Skeletal muscle cell (primary cell): Measurements from ENCODE around the genes ZNF682, ZNF486, ZNF626 and ZNF723.

GRCh38 chr19:19643846-19644380, 456 bp upstream of the GMIP start:
- RRBS: no CpG with 5 or more reads among the region's 13 CpGs

GRCh38 chr19:19644987-19646042, 1.9 kb upstream of the GMIP start:
- RRBS: no CpG with 5 or more reads among the region's 25 CpGs

DNA sequence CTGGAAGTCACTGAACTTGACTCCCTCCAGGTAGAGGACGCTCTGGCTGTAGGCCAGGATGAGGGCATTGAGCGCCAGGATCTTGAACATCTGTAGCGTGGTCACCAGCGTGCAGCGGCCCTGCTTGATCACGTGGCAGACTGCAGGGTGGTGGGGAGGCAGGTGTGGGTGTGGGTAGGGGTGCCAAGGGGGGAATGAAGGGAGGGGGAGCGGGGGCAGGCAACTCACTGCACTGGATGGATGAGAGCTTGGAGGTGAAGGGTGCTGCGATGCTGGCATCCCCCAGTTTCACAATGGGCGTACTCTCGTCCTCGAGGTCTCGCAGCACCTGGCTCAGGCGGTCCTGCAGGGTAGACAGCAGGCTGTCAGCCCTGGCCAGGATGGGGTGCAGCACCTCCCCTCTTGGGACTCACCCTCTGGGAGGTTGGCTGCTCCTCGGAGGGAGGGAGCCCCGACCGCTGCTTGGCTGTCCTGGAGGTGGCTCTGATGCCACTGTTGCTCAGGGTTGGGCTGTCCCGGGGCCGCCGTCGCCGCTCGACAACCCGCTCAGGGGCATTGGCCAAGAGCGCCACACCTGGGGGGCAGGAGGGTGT, 3.8 kb upstream of the GMIP start:
- RRBS: 94% methylated on average over 8 of the region's 24 CpGs

DNA sequence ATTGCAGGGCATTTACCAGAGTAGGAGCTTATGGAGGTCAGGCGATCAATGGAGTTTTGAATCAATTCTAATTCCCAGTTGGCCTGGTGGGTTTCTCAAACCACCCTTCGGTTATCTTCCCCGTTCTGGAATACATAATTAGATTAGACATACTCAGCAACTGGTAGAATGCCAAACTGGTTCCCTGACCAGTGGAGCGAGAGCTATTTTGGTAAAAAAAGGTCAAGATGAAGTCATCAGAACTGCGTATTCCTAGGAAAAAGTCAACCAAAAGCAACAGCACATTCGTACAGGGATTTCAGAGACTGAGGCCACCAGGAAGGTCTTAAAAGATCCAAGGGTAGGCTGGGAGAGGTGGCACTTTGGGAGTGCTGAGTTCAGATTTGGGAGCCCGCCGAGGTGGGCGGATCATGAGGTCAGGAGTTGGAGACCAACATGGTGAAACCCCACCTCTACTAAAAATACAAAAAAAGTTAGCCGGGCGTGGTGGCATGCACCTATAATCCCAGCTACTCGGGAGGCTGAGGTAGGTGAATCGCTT, 29.7 kb upstream of the ZNF14 start:
- RRBS: no CpG with 5 or more reads among the region's 13 CpGs

DNA sequence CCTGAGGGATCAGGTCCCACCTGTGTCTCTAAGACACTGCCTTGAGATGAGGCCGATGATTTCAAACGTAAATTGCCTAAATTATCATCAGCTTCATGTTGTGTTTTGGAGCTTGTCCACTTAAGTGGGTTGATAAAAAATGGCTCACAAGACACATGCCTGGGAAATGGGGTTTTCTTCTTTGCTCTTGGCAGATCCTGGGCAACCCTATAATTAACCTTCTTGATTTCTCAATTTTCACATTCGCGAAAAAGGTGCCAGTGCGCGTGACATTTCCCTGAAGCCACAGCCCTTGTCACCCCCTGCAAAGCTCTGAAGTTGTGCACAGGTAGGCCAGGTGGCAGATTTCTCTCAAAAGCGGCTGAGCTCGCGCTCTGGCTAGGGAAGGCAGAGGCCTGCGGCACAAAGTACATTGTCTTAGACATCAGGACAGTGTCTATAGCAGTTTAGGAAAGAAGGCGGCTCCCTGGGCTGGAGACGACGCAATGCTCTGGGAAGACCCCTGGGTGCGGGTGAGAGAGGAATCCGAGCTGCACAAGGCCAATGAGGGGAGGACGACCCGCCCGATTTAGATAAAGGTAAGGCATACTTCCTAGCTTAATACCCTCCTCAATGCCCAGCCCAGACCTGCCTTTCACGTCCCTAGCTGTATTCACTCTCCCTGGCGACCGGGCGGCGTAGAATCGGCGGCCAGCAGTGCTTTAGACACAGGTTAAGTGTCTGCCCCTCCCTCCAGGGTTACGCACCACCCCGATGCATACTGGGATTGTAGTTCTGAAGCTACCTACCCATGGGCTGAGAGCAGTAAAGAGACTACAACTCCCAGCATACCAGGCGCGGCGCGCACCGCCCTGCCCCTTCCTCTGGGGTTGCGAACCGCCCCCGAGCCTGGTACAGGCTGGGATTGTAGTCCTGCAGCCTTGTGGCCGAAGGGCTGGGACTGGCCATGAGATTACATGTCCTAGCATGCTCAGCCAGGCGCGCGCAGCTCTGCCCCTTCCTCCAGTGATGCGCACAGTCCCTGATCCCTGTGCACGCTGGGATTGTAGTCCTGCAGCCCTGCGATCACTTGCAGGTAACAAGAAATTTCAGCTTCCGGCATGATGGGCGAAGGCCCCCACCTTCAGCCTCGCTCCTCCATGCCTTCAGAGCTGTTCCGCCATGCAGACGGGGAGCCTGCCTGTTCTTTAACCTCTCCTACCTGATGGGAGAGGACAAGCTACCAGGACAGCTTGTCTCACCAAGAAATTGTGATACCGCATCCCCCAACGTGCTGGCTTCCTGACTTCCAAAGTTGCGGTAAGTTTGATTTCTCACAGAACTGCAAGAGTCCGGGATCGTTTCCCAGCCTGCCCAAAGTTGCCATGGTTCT, 43.3 kb upstream of the ZNF14 start:
- RRBS: no CpG with 5 or more reads among the region's 52 CpGs

DNA sequence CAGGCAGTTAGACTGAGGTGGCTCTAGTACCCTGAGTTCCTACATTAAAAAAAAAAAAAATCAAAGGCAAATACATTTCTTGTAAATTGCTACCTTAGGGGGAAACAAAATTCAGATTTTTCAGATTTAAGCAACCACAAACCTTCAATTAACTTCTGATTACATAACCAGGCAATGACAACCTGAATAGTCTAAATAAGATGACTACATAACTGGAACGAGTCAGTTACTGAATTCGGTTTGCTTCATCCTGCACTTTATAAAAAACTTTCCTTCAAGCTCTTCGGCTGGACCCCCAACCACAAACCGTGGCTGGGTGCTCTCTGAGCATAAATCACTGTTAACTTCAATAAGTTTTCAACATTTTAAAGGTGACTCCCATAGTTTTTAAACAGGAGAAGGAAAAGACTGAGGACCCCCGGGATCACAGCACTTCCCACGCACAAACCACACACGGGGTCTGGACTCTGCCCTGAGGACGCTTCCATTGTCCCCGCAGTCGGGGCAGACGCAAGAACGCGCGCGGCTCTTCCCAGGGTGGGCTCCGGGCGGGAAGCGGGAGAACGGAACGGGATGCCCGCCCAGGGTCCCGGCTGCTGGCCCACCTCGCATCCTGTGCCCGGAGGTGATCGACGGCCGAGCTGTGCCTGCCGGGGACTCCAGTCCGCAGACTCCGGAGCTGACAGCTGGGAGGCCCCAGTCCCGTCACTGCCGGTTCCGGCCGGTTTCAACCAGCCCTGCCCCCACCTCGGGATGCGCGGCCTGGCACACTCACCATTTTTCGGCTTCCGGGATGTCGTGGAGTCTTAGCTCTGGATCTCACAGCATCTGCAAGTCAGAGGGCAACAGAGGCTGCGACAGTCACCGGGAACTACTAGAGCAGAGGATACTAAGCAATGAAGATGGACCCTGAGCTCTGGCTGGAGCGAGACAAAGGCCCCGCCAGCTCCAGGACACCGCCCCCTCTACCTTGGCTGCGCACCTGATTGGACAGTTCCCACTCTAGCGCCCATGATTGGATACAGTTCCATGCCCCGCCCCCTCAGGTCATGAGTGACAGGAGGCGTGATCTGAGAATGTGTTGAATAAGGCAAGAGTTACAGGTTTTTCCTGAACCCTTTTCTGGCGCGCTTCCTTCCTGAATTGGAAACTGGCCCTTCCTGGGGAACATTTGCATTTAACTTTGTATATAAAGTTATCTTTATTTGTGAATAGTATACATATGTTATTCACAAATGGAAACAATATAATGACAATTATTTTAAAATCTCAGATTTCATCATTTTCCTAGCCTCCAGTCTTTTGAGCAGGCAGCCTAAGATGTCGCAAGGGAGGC, at the start of gene ZNF682:
TSS of gene ZNF682 (minus strand) at position 938 of the 1,336 bp plus-strand sequence.
- RRBS: 2% methylated on average over 11 of the region's 52 CpGs

DNA sequence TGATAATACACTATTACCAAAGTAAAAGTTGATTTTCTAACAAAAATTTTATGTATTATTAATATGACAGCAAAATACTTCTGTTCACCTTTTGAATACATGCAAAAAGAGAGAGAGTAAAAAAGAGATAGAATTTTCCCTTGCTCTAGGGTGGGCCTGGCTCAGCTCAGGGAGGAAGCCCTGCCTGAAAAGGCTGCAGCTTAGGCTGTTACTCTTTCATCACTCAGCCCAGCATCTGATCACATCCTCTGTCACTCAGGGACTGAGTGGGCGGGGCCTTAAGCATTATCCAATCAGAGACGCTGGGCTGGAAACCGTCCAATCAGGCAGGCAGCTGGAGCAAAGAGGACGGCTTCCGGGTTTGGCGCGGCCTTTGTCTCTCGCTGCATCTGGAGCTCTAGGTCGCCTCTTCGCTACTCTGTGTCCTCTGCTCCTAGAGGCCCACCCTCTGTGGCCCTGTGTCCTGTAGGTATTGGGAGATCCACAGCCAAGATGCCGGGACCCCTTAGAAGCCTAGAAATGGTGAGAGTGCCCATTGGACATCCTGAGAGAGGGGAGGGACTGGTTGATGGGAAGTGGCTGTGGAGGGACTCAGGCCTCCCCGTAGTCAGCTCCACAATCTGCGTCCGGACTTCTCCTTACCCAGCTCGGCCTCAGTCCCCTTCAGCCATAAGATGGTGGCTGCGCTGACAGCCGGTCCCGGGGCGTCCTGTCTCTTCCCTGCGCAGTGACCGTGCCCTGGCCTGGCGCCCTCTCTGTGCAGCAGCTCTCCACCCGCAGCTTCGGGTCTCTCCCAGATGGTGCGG, at the start of gene ZNF486:
TSS of gene ZNF486 (plus strand) at position 376 of the 806 bp plus-strand sequence.
- RRBS: no CpG with 5 or more reads among the region's 25 CpGs

- RRBS: no CpG with 5 or more reads among the region's 8 CpGs
These were observed 190.9 kb downstream of the ZNF486 start for GRCh38 chr19:20357876-20358442.

DNA sequence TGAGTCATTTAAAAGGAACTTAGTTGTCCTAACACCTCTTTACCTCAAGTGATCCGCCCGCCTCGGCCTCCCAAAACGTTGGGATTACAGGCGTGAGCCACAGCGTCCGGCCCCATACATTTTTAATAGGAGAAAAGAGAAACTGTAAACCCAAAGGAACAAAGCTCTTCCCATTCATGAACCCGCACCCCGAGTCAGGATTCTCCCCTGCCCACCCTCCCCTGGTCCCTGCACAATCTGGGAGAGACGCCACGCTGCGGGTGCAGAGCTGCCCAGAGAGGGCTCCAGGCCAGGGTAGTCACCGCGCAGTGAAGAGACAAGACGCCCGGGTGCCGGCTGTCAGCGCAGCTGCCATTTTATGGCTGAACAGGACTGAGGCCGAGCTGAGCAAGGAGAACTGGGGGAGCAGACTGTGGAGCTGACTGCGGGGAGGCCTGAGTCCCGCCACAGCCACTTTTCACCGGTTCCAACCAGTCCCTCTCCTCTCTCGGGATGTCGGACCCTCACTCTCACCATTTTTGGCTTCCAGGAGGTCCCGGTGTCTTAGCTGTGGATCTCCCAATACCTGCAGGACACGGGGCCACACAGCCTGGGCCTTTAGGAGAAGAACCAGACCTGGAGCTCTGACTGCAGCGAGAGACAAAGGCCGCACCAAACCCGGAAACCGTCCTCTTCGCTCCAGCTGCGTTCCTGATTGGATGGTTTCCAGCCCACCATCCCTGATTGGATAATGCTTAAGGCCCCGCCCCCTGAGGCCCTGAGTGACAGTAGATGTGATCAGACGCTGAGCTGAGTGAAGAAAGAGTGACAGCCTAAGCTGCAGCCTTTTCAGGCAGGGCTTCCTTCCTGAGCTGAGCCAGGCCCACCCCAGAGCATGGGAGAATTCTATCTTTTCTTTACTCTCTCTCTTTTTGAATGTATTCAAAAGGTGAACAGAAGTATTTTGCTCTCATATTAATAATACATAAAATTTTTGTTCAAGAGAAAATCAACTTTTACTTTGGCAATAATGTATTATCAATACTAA, at the start of gene ZNF626:
TSS of gene ZNF626 (minus strand) at position 641 of the 1,027 bp plus-strand sequence.
- RRBS: 3% methylated on average over 1 of the region's 34 CpGs

DNA sequence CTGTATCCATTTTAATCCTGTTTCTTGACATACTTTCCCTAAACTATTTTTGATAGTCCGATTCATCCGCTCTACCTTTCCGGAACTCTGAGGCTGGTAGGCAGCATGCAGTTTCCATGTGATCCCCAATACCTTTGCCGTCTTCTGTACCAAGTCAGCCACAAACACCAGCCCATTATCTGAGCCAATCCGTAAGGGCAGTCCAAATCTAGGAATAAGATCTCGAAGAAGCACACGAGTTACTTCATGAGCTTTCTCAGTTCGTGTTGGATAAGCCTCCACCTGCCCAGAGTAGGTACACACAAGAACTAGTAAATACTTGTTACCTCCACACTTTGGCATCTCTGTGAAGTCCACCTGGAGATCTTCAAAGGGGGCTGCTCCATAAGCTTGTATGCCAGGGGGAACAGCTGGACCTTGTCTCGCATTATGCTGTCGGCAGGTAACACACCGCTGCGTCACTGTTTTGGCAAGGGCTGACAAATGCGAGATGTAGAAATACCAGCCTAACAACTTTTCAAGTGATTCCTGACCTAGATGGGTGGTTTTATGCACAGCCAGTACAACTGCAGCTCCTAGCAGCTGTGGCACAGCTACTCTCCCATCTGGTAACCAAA, 26.1 kb upstream of the ZNF66 start:
- RRBS: no CpG with 5 or more reads among the region's 13 CpGs

GRCh38 chr19:21322180-21323112, 6.8 kb downstream of the ZNF708 start:
- RRBS: no CpG with 5 or more reads among the region's 14 CpGs

DNA sequence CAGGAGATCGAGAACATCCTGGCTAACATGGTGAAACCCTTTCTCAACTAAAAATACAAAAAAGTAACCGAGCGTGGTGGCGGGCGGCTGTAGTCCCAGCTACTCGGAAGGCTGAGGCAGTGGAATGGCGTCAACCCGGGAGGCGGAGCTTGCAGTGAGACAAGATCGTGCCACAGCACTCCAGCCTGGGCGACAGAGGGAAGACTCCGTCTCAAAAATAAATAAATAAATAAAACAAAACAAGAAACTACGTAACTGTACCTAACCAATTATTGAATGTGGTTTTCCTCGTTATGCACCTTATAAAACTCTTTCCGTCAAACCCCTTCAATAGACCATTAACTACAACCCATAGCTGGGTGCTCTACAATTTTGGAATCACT, 779 bp downstream of the ZNF208 start:
- RRBS: no CpG with 5 or more reads among the region's 15 CpGs

DNA sequence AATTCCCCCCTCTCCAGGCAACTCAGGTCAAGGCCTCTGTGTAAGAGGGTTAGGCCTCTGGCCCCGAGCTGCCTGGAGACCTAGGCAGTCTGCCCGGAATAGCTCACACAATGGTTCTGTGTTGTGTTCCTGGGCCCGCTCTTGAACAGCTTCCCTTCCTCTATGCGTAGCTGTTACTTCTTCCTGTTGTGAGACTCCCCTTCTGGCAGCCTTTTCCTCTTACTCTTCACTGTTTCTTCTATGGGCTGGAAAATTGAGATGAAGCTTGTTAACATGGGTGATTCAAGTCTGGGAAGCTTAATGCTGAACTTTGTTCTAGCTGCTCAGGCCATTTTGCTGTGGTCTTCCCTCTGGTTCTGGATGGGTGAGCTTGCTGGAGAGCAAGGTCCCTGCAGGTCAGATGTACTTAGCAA, 14.6 kb upstream of the ZNF492 start:
- RRBS: no CpG with 5 or more reads among the region's 4 CpGs

DNA sequence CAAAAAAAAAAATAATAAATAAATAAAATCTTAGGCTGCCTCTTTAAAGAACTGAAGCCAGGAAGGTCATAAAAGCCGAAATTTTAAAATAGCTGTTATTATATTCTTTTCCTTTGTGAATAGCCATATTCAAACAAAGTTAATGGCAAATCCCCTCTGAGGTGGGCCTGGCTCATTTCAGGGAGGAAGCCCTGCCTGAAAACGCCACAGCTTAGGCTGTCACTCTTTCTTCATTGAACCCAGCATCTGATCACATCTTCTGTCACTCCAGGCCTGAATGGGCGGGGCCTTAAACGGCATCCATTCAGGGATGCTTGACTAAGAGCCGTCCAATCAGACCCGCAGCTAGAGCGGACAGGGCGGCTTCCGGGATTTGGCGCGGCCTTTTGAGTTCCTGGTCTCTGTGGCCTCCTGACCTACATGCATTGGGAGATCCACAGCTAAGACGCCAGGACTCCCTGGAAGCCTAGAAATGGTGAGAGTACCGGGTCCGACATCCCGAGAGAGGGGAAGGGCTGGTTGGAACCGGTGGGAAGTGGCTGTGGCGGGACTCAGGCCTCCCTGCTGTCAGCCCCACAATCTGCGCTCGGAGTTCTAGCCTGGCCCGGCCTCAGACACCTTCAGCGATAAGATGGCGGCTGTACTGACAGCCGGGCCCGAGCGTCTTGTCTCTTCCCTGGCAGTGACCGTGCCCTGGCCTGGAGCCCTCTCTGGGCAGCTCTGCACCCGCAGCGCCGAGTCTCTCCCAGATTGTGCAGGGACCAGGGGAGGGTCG, at the start of gene ZNF723:
TSS of gene ZNF723 (plus strand) at position 384 of the 775 bp plus-strand sequence.
- RRBS: 17% methylated on average over 3 of the region's 30 CpGs

DNA sequence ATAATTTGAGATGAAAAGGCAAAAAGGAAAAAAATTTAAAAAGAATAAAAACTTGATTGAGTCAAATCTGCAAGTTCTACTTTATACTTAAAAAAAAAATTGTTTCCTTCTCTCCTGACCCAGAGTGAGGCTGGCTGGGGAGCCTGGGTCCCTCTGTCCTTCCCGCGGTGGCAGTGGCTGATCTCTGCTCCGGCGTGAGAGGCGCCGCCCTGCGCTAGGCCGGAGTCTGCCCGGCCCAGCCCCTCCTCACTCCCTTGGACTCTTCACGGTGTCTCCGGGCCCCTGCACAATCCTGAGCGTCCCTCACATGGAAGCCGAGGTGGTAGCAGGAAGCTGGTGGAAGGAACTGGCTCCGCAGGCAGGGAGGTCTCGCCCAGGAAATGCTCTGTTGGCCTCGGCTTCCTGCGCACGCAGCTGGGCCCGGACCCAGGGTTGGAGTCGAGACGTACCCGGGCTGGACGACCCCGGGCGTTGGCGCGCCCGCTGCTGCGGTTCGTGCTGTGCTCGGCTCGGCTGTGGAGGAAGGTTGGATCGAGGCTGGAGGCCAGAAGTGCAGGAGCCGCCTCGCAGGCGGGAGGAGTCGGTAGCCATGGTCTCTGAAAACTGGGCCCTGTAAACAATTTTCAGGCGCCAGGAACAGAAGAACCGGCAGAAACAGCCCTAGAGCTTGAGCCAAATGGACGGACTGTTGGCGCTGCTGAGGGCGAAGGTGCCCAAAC, 46.4 kb downstream of the ZNF724 start:
- RRBS: no CpG with 5 or more reads among the region's 42 CpGs

DNA sequence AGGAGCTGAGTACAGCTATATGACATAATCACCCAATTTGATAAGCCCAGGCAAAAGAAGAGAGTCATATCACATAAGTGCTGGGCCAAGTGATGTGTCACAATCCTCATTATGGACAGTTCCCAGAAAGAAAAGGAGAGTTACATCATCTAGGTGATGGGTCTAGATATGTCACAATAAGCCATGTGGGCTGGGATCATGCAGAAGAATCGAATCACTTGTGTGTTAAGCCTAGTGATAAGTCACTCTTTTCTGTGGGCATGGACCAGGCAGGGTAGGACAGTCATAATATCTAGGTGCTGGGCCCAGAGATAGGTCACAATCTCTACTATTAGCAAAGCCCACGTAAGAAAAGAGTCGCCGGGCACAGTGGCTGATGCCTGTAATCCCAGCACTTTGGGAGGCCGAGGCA, 14.1 kb upstream of the ZNF724 start:
- RRBS: no CpG with 5 or more reads among the region's 5 CpGs

DNA sequence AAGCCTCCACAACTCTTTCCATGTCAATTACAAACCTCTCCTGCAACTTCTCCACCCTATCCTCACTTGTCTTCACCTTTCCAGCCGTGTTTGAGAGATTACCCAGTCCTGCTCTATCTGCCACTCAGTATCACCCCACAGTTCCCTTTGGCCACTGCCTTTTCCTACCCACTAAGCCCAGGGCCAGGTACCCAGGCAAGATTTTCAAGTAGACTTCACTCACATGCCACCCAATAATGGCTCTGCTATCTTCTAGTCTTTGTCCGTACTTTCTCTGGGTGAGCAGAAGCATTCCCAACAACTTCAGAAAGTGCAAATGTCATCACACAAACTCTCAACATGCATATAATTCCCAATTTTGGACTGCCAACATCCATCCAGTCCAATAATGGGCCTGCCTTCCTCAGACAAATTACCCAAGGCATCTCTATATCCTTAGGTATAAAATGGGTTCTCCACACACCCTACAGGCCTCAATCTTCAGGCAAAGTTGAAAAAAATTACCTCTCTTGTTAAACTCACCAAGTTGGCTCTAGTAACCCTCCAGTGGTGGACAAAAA, 47.6 kb downstream of the ZNF91 start:
- RRBS: no CpG with 5 or more reads among the region's 2 CpGs

GRCh38 chr19:24018653-24019264, 68.2 kb upstream of the ZNF254 start:
- RRBS: no CpG with 5 or more reads among the region's 11 CpGs

- RRBS: no CpG with 5 or more reads among the region's 7 CpGs
These were observed 1435.5 kb downstream of the UQCRFS1 start for GRCh38 chr19:27777403-27777925.

GRCh38 chr19:28546061-28546598, 666.8 kb downstream of the UQCRFS1 start:
- RRBS: no CpG with 5 or more reads among the region's 8 CpGs